SK-MEL-5 (cell line): ENCODE data around the gene MEA1.

DNA sequence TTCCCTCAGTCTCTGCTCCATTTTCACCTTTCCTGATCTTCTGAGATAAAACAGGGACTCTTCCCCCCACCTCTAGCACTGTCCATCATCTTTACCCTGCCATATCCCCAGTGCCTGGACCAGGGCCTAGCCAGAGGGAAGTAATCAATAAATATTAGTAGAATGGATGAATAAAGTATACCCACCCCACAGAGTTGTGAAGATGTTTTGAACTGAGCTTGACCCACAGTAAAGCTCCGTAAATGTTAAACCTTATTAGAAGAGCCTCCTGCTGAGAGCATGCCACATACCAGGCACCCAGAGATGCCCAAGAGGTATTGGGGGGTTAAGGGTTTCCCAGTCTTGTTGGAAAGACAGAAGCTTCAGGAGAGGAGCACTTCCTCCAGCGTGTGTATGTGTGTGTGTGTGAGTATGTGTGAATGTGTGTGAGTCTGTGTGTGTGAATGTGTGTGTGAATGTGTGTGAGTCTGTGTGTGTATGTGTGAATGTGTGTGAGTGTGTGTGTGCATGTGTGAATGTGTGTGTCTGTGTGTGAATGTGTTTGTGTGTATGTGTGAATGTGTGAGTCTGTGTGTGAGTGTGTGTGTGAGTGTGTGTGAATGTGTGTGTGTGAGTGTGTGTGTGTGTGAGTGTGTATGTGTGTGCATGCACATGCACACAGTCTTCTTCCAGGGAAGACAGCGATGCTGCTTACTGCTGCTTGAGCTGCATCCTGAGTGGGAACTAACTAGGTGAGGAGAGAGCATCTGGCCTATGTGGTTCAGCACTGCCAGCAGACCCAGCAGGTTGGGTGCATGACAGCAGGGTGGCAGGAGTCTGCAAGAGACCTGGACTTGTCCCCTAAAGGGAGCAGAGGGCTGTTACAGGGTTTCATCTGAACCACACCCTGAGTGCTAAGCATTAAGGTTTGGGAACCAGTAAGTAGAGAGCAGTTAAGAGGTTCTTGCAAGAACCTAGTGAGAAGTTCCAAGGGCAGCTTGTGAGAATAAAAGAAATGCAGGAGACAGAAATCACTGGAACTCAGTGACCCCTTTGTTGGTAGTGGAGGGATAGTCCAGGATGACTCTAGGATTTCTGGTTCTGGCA is 22.6 kb upstream of the CCND3 start:
RAMPAGE:
- cytosol, long total RNA: no peak
- long total RNA: no peak
- nucleus, long total RNA: no peak

GRCh38 chr6:41967021-41967377 is 25.4 kb upstream of the CCND3 start:
RAMPAGE:
- cytosol, long total RNA: no peak
- long total RNA: no peak
- nucleus, long total RNA: no peak

GRCh38 chr6:42039193-42039932 is 11.0 kb upstream of the TAF8 start:
RAMPAGE:
- cytosol, long total RNA: no peak
- long total RNA: no peak
- nucleus, long total RNA: no peak

DNA sequence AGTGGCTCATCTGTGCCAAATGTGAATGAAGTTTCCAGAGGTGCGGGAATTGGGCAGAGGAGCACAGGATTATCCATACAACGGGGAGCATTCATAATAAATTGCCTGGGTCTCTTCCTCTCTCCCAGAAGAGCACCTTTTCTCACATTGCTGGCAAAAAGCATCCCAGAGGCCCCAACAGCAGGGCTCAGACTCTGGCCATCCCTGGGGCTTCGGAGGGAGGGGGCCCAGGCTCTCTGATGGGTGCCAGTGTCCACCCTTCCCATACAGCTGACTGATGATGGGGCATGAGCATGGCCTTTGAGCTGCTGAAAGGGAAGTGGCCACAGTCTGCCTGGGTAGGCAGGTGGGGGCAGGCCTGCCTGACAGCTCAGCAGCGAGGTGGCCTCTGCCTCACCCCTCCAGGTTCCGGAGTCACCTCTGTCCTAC is 43.3 kb downstream of the C6orf132 start:
RAMPAGE:
- cytosol, long total RNA: no peak
- long total RNA: no peak
- nucleus, long total RNA: no peak

DNA sequence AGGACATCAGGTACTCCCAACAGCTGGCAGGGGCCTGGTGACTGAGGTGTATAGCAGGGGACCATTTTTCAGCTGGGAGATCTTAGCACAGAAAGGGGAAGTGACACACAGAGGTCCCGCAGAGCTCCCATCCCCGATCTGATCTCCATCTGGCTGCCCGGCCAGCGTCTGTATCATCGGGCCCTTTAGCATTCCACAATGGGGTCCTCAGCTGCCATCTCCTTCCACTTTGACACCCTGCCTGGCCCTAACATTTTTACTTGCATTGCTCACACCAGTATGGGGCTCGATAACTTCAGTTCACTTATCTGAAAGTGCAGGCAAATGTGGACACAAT is 84.0 kb downstream of the TRERF1 start:
RAMPAGE:
- cytosol, long total RNA: no peak
- long total RNA: no peak
- nucleus, long total RNA: no peak

DNA sequence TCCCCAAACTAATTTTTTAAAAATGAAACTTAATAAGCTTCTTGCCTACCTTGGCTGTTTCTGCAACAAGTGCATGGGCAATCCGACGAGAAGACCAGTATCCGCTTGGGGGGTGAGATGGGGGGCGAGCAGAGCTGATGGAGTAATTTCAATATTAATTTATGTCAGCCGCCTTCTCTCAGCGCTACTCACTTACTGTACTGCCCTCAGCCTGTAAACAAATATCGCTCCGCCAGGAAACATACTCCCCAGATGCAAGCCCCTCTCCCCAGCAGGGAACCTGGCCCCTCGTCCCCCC is 649 bp downstream of the TRERF1 start:
RAMPAGE:
- cytosol, long total RNA: no peak
- long total RNA: no peak
- nucleus, long total RNA: no peak

RAMPAGE:
- cytosol, long total RNA: no peak
- long total RNA: no peak
- nucleus, long total RNA: no peak
Measured at GRCh38 chr6:42547202-42547985, 16.4 kb upstream of the UBR2 start.

RAMPAGE:
- cytosol, long total RNA: no peak
- long total RNA: no peak
- nucleus, long total RNA: no peak
Measured at GRCh38 chr6:42555813-42556025, 8.1 kb upstream of the UBR2 start.

RAMPAGE:
- cytosol, long total RNA: no peak
- long total RNA: no peak
- nucleus, long total RNA: no peak
Measured at GRCh38 chr6:42766282-42766746, 15.5 kb upstream of the BICRAL start.

DNA sequence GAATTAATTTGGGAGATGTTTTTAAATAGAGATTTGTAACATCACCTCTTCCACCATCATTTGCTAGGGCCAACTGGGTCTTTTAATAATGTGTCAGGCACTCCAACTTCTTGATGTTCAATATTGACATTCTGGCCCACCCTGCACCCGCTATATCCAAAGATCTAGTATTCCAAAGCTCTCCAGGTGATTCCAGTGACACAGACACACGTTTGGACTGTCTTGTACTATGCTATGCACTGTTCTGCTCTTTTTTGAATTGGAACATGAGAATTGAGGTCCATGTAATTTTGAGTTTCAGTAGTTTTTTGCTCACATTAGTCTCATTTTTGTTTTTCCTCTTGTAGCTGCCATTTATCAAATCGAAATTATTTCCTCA is 2.9 kb downstream of the BICRAL start:
RAMPAGE:
- cytosol, long total RNA: no peak
- long total RNA: no peak
- nucleus, long total RNA: no peak

DNA sequence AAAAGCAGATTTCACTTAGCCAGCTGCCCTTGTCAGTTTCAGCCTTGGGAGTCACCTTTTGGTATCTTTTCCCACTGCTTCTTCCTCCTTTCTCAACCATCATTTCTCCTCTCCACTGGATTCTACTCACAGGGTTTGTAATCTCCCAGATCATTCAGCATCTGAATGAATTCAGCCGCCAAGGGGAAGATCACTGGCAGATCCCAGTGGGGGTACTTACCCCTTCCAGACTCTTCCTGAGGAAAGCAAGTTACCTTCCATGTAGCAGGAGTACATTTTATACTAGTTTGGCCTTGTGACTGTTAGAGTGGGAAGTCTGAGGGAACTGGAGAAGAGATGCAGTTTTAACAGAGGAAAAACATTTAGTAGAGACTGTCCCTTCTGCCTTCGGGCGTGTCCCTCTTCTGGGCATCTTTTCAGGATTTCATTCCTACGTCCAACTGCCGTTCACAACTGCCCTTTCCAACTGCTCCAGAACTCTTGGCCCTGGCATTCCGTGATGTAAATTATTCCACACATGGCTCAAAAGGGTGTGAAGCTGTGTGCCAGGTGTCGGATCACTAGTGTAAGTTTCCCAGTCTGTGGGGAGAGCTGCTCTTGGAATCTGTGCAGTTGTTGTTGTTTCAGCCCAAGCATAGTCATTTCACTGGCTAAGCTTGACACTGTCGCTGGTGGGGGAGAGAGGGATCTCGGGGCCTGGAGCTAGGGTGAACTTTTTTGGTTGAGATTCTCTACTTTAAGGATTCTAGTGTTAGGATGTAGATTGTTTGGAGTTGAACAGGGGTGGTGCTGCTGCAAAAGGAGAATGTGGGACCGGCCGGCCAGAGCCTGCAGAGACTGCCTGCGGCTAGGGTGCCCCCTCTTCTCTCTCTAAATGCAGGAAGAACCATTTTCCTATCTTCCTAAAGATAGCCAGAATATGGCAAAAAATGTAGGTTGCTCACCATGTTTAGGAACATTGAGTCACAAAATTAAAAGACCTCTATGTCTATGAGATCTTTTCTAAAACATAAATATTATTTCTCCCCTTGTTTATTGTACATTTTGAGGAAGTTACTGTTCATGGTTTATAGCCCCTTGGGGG is 39.1 kb downstream of the BICRAL start:
RAMPAGE:
- cytosol, long total RNA: no peak
- long total RNA: no peak
- nucleus, long total RNA: no peak

RAMPAGE:
- cytosol, long total RNA: no peak
- long total RNA: no peak
- nucleus, long total RNA: no peak
Measured at GRCh38 chr6:42893664-42894420, 3.2 kb upstream of the C6orf226 start.

GRCh38 chr6:42938575-42939138 is 9.4 kb downstream of the CNPY3 start:
RAMPAGE:
- cytosol, long total RNA: no peak
- long total RNA: no peak
- nucleus, long total RNA: no peak

DNA sequence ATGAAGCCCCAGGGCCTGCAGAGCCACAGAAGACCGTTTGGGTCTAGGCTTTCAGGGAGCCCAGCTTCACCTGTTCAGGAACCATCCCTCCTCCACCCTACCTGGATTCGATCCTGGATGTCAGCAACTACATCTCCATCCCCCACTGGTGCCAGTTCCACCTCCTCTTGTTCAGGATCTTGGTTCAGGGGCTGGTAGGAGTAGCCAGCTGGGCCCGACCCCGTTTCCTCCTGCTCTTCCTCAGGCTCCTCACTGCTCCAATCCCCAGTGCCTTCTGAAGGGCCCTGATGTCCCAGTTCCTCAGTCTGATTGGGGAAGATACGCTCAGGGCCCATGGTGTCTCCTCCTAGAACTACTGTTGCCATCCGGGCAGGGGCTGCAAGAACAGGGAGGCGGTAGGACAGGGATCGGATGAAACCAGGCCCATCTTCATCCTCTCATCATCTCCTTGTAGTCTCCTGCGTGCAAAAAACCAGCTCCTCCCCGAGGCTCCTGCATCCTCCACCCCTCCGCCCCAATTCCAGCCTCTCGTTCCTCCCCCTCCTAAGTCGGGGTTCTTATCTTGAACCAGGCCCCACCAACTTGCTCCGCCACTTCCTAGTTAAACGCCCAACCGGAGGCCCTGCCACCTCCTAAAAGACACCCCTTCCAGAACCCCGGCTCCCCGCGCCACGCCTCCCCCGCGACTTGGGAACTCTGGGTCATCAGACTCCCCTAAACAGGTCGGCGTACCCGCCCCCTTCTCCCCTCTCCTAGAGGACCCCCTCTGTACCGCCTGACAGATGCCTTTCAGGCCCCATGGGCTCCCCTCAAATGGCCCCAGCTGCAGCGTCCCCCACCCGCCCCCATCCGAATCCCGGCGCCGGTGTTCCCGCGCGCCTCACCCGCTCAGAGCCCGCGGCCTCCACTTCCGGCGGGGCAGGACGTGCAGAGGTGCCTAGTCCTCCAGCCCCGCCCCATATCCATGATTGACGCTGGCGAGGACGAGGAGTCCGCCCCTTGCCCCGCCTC is at the start of gene MEA1:
Gene MEA1 (minus strand): TSS at position 933 of the 1,011 bp plus-strand sequence.
RAMPAGE:
- cytosol, long total RNA: start-site peak on the minus strand centred at position 891 of the sequence, 50 bp wide, 1,924 and 1,973 reads in 2 replicates
- long total RNA: start-site peak on the minus strand centred at position 910 of the sequence, 11 bp wide, 1,253 and 1,219 reads in 2 replicates
- nucleus, long total RNA: start-site peak on the minus strand centred at position 909 of the sequence, 13 bp wide, 106 and 34 reads in 2 replicates

DNA sequence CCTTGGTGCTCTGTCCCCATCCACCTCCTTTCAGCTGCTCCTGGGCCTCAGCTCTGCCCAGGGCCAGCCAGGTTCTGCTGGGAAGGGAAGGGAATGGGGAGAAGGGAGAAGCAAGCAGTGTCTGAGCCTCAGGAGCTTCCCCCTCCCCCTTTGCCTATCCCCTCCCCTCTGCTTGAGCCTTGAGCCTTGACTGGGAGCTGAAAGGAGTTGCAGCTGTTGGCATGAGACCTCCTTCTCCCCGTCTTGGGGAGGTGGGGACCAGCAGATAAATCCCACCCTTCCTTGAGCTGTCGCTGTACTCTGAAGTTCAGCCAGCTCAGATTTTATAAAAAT is 512 bp upstream of the RRP36 start:
RAMPAGE:
- cytosol, long total RNA: no peak
- long total RNA: no peak
- nucleus, long total RNA: no peak

RAMPAGE:
- cytosol, long total RNA: no peak
- long total RNA: no peak
- nucleus, long total RNA: no peak
Measured at GRCh38 chr6:43040312-43041181, 13.1 kb downstream of the CUL7 start.

RAMPAGE:
- cytosol, long total RNA: no peak
- long total RNA: no peak
- nucleus, long total RNA: no peak
Measured at GRCh38 chr6:43059112-43059315, 220 bp downstream of the MRPL2 start.

GRCh38 chr6:43072750-43073149 is 3.4 kb upstream of the PTK7 start:
RAMPAGE:
- cytosol, long total RNA: no peak
- long total RNA: no peak
- nucleus, long total RNA: no peak

DNA sequence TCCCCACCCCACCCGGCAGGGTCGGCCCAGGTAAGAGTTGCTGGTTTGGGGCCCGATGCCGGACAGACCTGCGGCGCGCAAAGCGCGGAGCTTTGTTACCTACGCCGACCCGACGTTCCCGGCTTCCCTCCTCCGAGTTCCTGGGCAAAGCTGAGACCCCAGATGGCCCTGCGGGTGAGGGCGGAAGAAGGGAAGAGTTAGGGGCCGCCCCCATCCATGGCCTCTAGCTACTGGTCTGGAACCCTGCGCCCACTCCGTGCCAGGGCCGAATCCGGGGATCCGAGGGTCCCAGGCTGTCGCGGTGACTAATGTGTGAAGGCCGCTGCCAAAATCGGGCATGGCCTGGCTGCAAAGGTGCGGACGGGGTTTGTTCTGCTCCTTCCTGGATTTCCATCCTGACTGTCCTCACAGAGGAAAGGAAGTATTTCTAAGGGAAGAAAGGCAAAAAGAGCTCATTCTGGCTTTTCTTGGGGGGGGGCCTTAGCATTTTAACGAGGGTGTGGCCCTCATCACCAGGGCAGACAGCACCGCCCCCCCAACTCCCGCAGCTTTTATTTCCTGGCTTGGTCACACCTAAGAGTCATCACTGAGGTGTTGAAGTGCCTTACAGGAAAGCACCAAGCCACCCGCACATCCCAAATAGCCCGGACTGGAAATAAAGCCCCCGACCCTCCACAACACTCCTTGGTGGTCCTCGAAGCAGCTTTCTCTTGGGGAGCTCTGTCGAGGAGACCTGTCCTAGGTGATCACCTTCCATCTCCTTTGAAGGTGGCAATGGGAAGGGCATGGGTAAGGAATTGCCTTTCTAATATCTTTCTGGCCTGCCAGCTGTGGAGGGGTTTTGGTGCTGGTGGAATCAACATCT is 1.1 kb downstream of the PTK7 start:
RAMPAGE:
- cytosol, long total RNA: no peak
- long total RNA: no peak
- nucleus, long total RNA: no peak

GRCh38 chr6:43120817-43121556 is 44.9 kb downstream of the PTK7 start:
RAMPAGE:
- cytosol, long total RNA: no peak
- long total RNA: no peak
- nucleus, long total RNA: no peak